ENCODE results near the genes POM121L12 and NIPSNAP2.

- RAMPAGE, long total RNA = no peak
- RRBS = no CpG with 5 or more reads among the region's 3 CpGs
Observed at GRCh38 chr7:51133917-51134178, 182.8 kb downstream of the COBL start.

- RAMPAGE, long total RNA = no peak
Observed at GRCh38 chr7:51328491-51329077, 12.0 kb upstream of the COBL start.

GRCh38 chr7:53035281-53035768 is at the start of gene POM121L12:
Gene POM121L12, plus strand, starts transcription at chr7:53035633.
- RAMPAGE, long total RNA = no peak
- RRBS = no CpG with 5 or more reads among the region's 22 CpGs

DNA sequence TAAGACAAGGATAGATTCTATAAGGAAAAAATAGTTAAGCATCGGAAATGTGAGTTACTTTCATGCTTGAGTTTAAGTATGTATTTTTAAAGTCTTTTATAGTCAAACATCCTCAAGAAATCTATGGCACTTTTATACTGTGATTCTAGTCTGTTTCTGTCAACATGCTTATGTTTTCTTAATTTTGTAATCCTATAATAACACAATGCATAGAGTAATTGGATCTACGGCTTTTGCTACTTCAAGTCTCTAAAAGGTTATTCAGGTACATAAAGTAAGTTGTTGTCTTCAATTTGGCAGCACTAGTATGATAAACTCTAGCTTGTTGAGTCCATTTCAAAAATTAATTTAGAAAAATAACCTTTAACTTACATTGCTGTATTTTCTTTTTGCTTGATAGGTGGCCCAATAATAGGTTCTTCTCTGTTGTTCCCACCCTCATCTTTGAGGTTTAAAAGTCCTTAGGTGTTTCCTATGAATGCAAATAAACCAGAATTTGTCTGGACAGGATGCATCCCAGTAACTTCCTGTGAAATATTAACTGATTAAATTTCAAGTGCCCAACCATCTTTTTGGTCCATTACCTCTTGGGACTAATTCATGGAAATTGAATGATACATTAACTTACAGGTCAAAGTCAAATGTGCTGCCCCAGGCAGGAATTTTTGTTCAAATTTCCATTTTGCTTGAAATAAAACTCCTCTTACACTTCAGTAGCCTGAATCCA is 383.2 kb downstream of the POM121L12 start:
- RAMPAGE, long total RNA = no peak
- RRBS = no CpG with 5 or more reads among the region's 2 CpGs

DNA sequence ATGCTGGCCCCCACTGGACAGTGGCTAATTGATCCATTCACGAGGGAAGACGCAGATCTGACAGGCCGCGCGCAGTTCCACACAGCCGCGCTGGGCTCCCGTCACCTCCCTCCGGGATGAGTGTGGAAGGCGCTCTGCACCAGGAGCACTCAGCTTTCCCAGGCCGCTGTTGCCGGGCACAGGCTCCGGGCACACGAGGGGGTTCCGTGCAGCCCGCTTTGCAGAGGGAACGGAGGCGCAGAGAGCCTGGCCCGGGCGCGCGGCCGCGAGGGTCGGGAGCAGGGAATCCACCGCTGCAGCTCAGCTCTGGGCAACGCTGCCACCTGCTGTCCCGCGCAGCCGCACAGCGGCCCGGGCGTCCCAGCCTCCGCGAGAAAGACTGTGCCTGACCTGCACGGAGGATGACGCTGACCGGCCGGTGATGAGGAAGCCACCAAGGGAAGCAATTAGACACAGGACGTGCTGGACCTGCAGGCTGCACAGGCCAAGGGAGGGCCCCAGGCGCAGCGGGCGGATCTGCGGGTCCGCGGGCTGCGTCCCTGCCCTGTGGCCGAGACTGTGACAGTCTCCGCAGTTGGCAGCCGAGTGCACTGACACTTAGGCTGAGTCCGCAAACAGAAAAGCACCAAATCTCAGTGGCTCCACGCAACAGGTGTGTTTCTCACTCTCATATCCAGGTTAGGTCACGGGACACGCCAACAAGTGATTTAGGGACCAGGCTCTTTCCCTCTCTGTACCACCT is 94.6 kb downstream of the SEC61G start:
- RAMPAGE, long total RNA = no peak
- RRBS = 2% methylated on average over 24 of the region's 54 CpGs

GRCh38 chr7:54832763-54833495 is 73.9 kb upstream of the SEC61G start:
- RAMPAGE, long total RNA = no peak
- RRBS = no CpG with 5 or more reads among the region's 43 CpGs

- RAMPAGE, long total RNA = no peak
- RRBS = no CpG with 5 or more reads among the region's 6 CpGs
Observed at GRCh38 chr7:54837230-54837587, 78.2 kb upstream of the SEC61G start.

DNA sequence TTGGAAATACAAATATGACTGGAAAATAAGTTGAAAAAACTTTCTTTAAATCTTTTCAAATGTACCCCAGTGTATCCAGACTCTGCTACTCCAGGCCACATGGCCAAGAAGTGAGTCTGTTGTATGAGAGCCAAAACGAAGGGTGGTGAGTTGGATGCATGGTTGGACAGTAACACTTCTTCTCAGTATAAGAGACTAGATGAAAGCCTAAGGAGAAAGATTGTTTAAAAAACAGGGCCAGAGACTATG is 122.7 kb upstream of the SEC61G start:
- RAMPAGE, long total RNA = no peak
- RRBS = no CpG with 5 or more reads among the region's 1 CpG

GRCh38 chr7:55030782-55031697 is 12.2 kb downstream of the EGFR start:
- RAMPAGE, long total RNA = no peak
- RRBS = no CpG with 5 or more reads among the region's 5 CpGs

- RAMPAGE, long total RNA = no peak
- RRBS = no CpG with 5 or more reads among the region's 12 CpGs
Observed at GRCh38 chr7:55080785-55081586, 62.2 kb downstream of the EGFR start.

DNA sequence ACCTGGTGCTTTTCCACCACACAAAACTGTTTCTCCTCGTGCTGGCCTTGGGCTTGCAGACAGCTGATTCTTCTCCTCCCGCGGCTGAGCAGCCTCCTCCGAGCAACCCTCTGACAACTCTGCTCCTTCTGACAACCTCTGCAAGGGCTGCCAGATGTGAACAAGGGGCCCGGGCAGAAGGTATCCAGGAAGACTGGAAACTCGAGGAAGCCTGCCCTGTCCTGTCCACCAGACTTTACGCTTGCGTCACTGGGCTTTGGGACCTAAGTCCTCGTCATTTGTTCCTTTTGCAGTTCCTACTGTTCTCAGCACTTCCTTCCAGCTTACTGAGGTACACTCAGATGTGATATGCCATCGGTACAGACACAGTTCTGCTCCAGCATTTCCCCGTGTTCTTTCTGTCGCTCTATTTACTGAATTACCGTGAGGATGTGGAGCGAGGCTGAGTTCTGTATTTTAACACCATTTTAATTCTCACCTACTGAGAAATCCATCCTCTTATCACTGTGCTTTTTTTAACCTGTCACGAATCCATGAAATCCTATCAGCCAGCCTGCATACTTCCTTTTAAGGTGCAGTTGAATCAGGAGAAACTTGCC is 82.3 kb downstream of the EGFR start:
- RAMPAGE, long total RNA = no peak
- RRBS = no CpG with 5 or more reads among the region's 15 CpGs

DNA sequence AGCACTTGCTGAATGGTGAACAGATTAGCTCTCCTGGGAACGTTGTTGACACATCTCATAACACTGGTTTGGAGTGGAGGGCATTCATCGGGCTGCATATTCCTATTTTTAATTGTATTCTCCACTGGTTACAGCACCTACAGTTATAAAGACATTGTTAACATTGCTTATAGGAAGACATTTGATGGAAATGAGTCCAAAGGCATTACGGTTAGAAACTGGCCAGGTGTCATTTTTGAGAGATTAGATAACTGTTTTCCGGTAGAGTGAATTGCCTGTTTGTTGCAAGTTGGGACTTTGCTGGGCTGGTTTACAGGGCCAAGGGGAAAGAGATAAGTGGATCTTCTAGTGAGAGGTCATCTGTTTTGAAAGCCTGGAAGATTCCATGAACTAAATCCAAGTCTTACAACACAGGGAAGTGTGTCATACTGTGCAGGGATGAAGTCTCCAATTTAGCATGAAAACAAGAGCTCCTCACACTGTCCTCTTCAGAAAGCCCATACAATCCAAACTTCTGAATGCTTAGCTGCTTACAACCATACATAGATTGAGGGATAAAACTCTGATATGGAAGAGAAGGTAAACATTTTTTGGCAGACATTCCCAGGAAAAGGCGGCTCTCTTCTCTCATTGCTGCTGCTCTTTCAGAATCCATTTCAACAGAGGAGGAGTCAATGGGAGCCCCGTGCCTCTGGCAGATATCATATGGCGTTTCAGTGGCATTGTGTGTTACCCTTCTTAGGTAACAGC is 102.0 kb downstream of the EGFR start:
- RAMPAGE, long total RNA = no peak
- RRBS = no CpG with 5 or more reads among the region's 7 CpGs

- RAMPAGE, long total RNA = no peak
- RRBS = no CpG with 5 or more reads among the region's 5 CpGs
Observed at GRCh38 chr7:55127802-55128072, 108.9 kb downstream of the EGFR start.

GRCh38 chr7:55130389-55131285 is 111.8 kb downstream of the EGFR start:
- RAMPAGE, long total RNA = no peak
- RRBS = no CpG with 5 or more reads among the region's 17 CpGs

DNA sequence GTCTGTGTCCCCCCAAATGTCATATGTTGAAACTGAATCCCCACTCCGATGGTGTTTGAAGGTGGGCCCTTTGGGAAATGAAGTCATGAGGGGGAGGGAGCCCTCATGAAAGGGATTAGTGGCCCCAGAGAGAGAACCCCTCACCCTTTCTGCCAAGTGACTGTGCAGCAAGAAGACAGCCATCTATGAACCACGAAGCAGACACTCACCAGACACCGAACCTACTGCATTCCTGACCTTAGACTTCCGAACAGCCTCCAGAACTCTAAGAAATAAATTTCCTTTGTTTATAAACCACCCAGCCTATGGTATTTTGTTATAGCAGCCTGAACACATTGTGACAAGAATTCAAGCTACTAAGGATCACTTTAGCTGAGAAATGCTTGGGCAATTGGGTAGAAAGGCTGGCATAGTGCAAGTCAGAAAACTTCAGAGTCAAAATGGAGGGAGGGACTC is 100.8 kb downstream of the LANCL2 start:
- RAMPAGE, long total RNA = no peak
- RRBS = no CpG with 5 or more reads among the region's 4 CpGs

DNA sequence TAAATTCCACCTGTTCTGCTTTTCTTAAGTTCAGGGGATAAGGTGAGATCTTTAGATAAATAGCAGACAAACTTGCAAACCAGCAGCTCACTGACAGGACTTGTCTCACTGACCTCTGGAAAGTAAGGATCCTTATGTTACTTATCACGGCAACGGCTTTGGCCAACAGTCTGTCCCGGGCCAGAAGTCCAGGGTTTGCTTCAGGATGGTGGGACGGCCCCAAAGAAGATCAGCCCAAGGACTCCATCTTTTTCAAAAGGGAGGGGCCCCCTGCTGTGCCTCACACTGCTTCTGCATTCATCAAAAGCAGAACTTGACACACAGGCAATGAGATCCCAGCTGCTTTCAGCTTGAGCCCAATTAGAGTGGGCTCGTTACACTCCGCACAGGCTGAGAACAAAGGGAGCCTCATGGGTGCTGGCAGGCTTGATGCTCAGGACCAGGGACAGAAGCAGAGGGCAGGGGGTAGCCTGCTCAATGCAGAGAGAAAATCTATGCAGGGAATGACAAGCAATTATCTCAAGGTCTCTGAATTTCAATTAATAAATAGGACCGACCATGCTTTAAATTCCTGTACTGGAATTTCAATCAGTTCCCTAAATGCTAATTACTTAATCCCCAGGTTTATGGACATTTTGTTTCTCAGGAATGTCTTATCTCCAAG is 45.5 kb downstream of the VOPP1 start:
- RAMPAGE, long total RNA = no peak
- RRBS = no CpG with 5 or more reads among the region's 7 CpGs

DNA sequence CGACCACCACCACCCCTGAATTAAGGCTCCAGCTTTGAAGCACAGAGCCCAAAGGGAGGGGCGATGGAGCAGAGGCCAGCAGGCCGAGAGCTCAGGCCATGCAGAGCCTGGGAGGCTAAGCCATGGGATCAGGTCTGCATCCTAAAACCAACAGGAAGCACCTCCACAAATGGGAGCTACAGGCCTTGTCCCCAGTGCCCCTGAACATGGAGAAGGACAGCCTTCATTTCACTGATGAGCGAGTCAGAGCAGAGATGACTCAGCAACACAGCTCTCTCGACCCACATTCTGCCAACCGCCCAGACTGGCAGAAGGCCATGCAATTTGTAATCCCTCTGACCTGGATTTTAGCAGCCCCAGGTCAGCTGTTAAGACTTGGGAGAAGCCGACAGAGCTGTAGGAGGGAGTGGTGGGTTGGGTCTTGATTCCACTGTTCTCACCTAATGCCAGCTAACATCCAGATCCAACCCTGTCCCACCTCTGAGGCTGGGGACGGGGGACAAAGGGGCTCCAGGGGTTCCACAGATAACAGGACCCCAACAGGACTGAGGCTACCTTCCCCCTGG is 25.5 kb downstream of the VOPP1 start:
- RAMPAGE, long total RNA = no peak
- RRBS = no CpG with 5 or more reads among the region's 8 CpGs

DNA sequence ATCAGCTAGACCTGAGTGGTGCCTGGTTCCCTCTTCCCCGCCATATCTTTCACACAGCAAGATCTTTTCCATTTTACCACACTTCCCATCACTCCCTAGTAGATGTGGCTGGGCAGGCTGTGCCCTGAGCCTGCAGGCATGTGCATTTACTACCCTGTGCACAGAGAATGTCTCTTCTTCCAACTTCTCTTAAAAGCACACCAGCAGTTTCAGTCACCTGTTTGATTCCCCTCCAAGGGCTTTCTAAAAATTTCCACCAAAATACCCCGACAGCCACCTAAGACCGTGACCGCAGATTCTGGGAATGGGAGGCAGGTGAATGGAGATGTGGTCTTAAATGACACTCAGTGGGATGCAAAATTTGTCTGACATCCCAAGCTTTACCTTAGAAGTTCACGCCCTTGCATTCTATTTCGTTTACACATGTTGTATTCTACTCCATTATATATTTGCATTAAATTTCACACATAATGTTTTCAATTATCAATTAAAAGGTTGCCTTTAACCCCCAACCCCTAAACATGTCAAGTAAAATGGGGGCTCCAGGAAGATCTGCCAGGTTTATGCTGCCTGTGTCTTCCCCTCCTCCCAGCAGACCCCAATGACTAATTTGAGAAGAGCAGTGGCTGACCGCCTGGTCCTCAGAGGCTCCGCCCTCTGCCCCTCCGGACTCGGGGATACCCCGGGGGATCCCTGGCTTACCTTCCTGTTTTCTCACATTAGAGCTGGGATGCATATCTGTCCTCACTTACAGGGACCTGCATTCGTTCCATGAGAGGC is 24.4 kb downstream of the VOPP1 start:
- RAMPAGE, long total RNA = no peak
- RRBS = no CpG with 5 or more reads among the region's 12 CpGs

DNA sequence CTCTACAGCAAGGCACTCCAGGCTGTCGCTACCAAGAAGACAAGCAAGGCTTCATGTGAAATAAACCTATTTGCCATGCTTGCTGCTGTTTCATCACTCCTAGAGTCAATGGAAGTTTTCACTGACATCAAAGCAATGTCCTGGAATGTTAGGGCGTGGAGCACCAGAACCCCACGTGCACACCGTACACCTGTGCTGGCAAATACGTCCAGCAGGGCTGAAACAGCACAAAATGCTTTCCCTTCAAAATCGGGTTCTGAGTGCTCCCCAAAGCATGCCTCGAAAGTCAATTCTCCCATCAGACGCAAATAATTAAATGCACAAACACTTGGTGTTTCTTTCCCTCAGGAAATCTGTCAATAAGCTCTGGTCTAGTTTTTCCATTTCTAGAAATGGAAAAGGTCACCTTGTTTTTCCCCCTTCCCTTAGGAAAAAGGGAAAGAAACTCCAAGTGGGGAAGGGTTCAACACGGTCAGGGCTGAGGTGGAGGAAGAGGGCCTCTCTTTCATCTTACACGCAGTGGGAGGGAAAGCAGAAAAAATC is 21.1 kb downstream of the VOPP1 start:
- RAMPAGE, long total RNA = no peak
- RRBS = no CpG with 5 or more reads among the region's 10 CpGs

DNA sequence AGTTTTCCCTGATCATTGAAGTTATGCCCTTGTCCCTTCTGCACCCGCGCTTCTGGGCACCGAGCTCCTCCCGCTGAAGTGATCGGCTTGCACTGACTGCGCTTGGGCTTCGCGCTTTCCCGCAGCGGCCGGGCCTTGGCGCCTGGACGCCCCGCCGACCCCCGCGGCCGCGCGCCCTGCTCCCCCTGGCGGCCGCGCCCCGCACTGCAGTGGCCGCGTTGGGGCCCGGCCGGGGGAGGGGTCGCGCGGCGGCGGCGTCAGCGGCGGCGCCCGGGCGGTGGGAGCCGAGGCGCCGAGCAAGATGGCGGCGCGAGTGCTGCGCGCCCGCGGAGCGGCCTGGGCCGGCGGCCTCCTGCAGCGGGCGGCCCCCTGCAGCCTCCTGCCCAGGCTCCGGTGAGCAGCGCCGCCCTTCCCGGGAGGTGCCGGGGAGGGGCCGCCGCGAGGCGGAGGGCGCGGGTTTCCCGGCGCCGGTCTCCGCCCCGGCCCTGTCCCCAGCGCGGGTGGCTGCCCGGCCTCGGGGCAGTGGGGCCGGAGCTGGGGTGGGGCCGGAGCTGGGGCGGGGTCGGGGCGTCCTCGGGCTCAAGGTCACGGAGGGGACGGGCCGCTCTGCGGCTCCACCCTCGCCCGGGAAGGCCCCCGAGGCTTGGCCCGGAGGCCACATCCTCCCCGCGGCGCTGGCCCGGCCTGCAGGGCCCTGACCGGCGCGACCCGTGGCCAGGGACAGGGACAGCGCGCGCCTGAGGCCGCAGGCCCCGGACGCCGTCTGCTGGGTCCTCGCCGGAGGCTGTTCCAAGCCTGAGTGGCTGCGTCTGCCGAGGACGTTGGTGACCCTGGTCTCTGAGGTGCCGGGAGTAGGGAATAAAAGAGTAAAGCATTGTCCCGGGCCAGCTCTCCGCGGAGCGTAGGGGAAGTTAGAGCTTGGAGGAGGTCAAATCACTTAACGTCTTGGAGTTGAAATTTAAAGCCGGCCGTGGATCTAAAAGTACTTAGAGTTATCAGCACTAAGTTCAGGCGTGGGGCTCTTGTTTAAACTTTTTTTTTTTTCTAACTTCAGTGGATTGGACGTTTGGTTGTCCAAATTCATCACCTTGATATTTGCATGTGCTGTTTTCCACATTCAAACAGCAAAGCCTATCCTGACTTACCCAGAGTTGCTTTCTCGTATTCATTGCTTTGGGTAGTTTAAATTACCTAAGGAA is at the start of gene NIPSNAP2:
Gene NIPSNAP2 (plus strand): TSS at position 277 of the 1,199 bp plus-strand sequence.
- RAMPAGE, long total RNA = no peak
- RRBS = 1% methylated on average over 66 of the region's 119 CpGs

Measured in kidney epithelial cell (primary cell).